AG08470 (cell line): Measurements from ENCODE around the genes GSX2, SRD5A3 and CLOCK.

- RRBS = no CpG with 5 or more reads among the region's 11 CpGs
These were observed 75.4 kb downstream of the FIP1L1 start for GRCh38 chr4:53452726-53453430.

GRCh38 chr4:53479123-53479556, 101.7 kb downstream of the FIP1L1 start:
- RRBS = no CpG with 5 or more reads among the region's 2 CpGs

DNA sequence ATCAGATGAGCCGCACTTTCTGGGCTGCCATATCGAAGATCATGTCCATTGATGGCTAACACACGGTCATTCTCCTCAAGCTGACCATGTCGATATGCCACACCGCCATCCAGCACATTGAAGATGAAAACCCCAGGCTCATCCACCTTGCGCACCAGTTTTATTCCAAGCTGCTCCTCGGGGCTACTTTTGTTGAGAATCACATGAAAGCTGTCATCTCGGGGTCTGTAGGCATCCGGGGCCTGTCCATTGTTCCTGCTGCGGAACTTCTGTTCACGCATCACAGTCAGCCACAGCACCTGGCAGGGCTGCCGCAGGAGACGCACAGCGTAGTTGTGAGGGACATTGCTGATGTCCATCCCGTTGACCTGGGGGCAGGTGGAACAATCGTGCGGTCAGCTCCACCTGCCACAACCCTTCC, 95.2 kb downstream of the LNX1 start:
- RRBS = no CpG with 5 or more reads among the region's 17 CpGs

- RRBS = no CpG with 5 or more reads among the region's 3 CpGs
These were observed 12.7 kb downstream of the CHIC2 start for GRCh38 chr4:54051518-54052288.

- RRBS = no CpG with 5 or more reads among the region's 6 CpGs
These were observed 1.3 kb downstream of the CHIC2 start for GRCh38 chr4:54062890-54063678.

GRCh38 chr4:54099835-54101199, at the start of gene GSX2:
GSX2 (plus strand) TSS chr4:54100163.
- RRBS = 4% methylated on average over 19 of the region's 114 CpGs

DNA sequence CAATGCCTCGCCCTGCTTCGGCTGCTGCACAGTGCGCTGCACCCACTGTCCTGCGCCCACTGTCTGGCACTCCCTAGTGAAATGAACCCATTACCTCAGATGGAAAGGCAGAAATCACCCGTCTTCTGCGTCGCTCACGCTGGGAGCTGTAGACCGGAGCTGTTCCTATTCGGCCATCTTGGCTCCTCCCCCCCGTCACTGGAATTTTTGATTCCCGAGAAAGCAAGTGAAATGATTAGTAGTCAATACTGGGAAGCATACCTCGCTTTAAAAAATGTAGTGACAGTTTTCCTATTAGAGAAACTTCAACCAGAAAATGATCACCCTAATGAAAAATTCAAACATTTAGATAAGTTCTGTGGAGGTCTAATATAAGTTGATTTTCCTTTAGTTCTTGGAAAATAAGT, 122.9 kb upstream of the KIT start:
- RRBS = no CpG with 5 or more reads among the region's 13 CpGs

DNA sequence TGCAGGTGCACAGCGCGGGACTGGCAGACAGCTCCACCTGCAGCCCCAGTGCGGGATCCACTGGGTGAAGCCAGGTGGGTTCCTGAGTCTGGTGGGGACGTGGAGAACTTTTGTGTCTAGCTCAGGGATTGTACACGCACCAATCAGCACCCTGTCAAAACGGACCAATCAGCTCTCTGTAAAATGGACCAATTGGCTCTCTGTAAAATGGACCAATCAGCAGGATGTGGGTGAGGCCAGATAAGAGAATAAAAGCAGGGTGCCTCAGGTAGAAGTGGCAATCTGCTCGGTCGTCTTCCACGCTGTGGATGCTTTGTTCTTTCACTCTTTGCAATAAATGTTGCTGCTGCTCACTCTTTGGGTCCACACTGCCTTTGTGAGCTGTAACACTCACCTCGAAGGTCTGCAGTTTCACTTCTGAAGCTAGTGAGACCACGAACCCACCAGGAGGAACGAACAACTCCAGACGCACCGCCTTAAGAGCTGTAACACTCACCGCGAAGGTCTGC, 24.8 kb upstream of the KIT start:
- RRBS = no CpG with 5 or more reads among the region's 16 CpGs

DNA sequence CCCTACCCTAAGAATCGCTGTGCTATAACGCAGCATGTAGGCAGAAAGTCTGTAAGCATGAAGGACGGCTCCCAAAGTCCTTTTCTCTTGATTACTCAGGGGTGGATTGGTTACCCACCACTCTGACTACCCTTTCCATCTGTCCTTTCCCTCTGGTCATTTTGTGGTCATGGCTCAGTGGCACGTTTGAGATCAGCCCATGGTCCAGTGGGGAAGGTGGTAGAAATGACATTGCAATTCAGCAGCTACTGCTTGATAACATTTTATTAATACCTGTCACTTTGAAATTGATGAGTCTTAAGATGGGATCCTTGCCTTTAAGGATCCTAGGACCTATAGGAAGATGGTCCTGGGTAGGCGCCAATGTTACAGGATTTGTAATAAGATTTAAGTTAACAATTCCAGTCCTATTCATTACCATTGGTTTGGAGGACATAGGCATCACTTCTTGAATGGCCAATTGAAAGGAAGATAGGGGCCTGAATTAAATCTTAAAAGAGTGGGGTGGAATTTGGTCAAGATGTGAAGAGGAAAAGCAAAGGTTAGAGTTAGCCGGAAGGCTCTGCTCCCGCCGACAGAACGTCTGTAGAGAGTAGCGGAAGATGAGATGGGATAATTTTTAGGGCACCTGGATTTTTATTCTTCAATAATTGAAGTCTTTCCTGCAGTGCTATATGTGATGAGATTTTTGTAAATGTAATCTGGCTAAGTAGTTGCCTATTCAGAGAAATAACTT, 9.5 kb downstream of the KIT start:
- RRBS = no CpG with 5 or more reads among the region's 10 CpGs

DNA sequence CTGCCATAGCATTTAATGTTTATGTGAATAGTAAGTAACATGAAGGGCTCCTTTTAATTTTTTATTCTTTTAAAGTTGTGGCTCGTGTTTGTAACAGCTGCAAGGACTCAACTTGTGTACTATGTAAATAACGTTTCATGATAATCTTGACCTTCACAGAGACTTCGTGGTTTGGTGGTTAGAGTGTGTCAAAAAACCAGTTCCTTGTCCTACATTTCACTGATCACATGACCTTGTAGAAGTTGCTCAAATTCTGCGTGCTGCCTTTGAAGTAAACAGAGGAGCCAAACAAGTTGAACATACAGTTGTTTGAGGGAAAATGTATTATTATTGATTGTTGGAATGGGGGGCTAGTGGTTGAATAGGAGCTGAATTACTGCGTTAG, 51.7 kb downstream of the KIT start:
- RRBS = no CpG with 5 or more reads among the region's 5 CpGs

- RRBS = no CpG with 5 or more reads among the region's 3 CpGs
These were observed 125.1 kb downstream of the KDR start for GRCh38 chr4:55000178-55000734.

DNA sequence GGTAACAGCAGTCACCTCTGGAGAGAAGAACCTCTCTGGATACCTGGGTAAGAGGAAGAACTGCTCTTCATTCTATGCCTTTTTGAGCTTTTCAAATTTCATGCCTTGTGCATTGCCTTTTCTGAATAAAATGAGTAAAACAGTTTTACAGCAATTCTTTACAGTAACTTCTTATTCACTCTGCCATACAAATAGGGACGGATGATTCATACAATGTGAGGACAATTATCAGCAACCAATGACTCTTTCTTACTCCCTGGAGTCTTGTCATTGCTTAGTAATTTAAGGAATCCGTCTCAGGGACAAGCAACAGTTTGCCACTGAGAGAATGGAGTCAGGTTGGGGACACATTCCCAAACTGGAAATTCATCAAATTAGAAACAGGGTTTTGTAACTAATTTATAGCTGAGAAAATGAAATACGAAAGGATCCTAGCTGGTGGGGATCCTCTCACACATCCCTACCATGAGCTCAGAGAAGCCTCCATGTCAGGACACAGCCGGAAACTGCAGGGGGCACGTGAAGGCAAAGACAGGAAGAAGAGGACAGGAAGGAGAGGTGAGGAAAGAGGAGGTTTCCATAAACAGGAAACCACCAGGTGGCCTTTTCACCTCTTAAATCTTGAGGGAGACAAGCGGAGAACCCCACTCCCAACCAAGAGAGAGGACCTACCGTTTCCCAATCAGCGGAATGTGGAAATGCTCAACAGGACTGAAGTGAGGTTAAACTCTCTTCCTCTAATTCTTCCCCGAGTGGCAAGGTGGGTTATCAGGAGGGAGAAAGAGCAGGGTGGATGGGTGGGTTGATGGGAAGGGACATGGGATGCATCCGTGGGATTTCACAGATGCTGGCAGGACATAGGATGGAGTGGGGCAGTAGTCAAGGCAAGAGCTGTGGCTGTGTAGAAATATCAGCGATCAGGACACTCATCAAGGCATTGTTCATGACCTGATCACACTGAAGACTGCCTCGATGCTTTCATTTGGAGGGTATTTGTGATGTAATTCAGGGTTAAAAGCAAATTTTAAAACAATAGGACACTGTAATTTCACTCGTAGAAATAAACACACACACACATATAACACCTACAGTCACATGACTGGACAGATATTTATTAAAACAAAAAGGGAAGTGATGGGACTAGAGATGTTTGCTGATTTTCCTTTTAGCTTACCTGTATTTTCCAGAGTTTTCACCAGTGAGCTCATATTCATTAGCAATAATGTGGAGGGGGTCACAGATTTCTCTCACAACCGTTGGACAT, 50.7 kb upstream of the KDR start:
- RRBS = no CpG with 5 or more reads among the region's 14 CpGs

DNA sequence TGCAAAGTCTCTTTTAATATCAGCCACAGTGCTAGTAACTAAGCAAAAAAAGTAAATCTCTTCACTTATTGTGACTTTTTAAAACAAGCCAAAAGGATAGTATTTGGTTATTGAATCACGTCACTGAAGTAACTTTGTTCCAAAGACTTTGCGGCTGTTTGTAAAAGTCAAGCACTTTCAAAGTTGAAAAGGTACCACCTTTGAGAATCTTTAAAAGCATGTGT, 84.9 kb upstream of the SRD5A3 start:
- RRBS = no CpG with 5 or more reads among the region's 2 CpGs

DNA sequence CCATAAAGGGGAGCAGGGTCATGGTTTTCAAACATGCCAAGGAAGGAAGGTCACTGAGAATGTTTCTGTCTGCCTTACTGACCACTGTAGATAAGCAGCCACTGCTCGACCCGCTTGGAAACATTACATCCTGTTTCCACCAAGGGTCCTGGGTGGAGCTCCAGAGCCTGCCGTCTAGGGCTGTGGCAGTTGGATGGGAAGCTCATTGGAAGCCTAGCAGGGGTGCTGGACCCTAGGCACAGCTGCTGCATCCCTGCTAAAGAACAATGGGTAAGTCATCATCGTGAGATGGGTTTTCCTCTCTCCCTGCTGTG, 76.1 kb upstream of the SRD5A3 start:
- RRBS = no CpG with 5 or more reads among the region's 4 CpGs

DNA sequence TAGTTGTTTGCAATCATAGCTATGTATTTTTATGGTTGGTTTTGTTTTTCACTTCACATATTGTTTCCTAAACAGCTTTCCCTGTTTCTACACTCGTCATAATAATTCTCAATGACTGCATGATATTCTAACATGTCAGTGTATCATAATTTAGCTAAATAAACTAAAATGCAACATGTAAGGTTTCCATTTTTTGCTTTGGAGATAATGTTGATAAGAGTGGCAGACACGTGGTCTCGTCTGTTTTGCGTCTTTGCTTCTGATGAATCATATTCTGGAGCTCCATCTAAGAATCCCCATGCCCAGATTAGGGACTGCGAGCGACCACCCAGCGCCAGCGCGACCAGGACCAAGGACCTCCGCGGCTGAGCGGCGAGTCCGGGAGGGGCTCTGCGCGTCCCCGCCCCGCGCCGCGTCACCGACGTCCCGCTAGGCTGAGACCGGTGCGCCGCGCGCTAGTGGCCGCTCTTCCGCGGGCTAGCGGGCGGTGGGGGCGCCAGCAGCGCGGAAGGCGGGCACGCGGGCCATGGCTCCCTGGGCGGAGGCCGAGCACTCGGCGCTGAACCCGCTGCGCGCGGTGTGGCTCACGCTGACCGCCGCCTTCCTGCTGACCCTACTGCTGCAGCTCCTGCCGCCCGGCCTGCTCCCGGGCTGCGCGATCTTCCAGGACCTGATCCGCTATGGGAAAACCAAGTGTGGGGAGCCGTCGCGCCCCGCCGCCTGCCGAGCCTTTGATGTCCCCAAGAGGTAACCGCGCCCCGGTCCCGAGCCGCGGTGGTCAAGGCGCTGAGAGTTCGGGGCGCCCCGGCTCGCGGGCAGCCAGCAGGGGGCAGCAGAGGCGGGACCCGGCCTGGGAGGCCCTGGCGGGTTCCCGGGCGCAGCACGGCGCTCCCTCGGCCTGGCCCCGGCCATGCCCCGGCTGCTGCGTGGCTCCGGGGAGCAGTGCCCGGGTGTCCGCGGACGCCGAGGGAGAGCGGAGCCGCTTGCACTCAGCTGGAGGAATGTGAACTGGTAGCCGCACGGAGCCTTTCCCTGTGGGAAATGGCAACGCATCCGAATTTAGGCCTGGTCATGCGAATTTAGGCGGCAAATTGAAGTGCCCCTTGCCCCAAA, at the start of gene SRD5A3:
Gene SRD5A3 (plus strand): TSS at position 432 of the 1,113 bp plus-strand sequence.
- RRBS = 1% methylated on average over 30 of the region's 100 CpGs

GRCh38 chr4:55396277-55396681, 522 bp downstream of the TMEM165 start:
- RRBS = 2% methylated on average over 13 of the region's 37 CpGs

- RRBS = no CpG with 5 or more reads among the region's 4 CpGs
These were observed 38.1 kb downstream of the TMEM165 start for GRCh38 chr4:55433611-55434462.

DNA sequence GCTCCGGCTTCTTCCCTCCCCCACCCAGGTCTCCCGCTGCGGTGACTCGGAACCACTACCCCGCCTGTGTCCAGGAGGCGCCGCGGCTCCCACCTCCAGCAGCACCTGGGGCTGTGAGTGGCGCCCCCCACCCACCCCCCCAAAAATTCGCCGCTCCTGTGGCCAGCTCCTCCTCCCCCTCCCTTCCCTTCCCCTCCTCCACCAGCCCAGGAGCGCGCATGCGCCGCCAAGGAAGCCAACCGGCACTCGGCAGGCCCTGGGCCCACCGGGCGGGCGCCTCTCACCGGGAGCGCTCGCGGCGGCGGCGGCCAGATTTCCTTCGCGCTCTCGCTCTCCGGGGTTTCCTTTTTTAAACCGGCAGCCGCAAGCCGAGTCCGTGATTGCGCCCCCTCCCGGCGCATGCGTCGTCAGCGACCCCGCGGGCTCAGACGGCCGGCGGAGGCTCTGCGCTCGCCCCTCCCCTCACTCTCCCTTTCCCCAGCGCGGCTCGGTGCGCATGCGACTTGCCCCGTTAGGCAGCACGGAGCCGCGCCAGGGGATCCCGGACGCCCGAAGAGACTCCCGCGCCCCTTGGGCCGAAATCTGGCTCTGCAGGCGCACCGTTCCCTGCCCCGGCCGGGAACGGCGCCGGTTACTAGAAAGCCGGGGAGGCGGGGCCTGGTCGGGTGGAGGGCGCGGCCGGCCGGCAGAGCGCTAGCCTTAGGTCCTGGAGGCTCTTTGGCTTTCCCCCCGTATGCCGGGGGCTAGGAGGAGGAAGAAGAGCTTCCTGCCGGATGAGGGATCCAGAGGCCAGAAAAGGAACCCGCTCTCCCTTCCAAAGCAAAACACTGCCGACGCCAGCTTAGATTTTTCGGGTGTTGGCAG, at the start of gene CLOCK:
Gene CLOCK (minus strand): TSS at position 412 of the 864 bp plus-strand sequence.
- RRBS = 2% methylated on average over 52 of the region's 85 CpGs

DNA sequence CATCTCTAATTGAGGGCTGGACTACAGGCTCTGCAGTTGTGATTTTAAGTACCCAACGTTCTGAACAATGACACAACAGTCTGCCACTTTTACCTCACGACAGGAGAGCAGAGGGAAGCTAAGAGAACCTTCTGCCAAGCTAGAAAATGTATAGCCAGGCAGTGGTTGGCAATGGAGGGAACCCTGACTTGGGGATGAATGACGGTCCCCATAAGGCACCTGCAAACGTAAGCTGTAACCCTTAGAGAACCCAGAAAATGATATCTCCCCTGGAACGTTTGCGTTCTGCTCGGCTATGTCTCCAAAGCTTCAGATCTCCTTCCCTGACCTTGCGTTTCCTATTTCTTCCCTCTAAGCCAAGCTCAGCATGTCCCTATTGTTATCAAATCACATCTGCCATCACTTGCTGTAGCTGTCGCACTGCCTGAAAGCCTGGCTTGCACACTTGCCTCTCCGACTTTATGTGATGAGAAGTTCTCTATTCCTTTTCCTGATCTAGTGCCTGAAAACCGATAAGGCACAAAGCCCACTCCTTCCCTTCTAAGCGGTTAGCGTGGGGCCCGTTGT, 1.0 kb downstream of the NMU start:
- RRBS = no CpG with 5 or more reads among the region's 14 CpGs

DNA sequence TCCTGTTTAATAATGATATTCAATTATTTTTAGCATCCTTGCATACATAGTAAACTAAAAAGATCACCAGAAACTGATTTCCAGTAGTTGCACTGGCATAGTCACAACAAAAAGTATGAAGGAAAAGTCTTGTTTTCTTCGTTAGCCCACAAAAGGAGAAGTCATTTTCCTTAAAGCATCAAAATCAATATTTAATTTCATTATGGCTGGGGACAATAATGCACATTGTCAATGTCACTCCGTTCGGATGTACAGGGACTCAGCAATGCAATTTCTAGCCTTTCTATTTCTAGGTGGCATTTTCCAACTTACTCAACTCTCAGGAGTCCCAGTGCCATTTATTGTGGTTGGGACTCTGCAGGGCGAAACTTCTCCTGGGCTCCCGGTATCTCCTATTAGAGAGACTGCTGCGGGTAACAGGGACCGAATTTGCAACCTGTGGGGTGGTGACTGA, 562 bp upstream of the CRACD start:
- RRBS = no CpG with 5 or more reads among the region's 7 CpGs